Caco-2 (cell line): Measurements from ENCODE around the gene BAIAP3.

GRCh38 chr16:861758-862105 is 61.2 kb upstream of the GNG13 start:
- PRO-cap = no peak
- RRBS = no CpG with 5 or more reads among the region's 16 CpGs

DNA sequence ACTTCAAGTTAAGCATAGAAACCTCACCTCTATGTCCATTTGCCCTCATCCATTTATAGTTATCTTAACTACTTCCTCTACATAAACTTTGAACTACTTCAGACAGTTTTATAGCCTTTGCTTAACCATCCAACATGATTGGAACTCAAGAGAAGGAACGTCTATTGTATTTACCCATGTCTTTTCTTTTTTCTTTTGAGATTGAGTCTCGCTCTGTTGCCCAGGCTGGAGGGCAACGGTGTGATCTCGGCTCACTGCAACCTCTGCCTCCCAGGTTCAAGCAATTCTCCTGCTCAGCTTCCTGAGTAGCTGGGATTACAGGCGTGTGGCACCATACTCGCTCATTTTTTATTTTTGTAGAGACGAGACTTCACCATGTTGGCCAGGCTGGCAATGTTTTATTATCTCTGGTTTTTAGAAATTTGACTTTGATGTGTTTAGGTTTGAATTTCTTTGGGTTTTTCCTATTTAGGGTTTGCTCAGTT is 64.7 kb upstream of the GNG13 start:
- PRO-cap = no peak
- RRBS = no CpG with 5 or more reads among the region's 7 CpGs

DNA sequence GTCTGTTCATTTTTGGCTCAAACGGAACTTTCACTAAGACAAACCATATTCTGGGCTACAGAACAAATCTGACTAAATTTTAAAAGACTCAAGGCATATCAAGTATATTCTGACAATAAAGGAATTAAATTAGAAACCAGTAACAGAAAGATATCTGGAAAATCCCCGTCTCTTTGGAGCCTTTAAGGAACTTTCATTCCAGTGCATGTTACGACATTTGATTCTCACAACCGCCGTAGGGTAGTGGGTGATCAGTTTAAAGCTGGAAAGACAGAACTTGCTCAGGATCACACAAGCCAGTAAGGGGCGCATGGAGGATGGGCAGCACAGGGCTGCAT is 84.9 kb downstream of the LMF1 start:
- PRO-cap = no peak
- RRBS = no CpG with 5 or more reads among the region's 6 CpGs

GRCh38 chr16:988663-989209 is 7.2 kb downstream of the SOX8 start:
- PRO-cap = no peak
- RRBS = 100% methylated on average over 2 of the region's 20 CpGs

GRCh38 chr16:1014532-1015305 is 33.1 kb downstream of the SOX8 start:
- PRO-cap = no peak
- RRBS = 78% methylated on average over 11 of the region's 27 CpGs

GRCh38 chr16:1098625-1099155 is 2.6 kb upstream of the C1QTNF8 start:
- PRO-cap = no peak
- RRBS = 77% methylated on average over 5 of the region's 22 CpGs

DNA sequence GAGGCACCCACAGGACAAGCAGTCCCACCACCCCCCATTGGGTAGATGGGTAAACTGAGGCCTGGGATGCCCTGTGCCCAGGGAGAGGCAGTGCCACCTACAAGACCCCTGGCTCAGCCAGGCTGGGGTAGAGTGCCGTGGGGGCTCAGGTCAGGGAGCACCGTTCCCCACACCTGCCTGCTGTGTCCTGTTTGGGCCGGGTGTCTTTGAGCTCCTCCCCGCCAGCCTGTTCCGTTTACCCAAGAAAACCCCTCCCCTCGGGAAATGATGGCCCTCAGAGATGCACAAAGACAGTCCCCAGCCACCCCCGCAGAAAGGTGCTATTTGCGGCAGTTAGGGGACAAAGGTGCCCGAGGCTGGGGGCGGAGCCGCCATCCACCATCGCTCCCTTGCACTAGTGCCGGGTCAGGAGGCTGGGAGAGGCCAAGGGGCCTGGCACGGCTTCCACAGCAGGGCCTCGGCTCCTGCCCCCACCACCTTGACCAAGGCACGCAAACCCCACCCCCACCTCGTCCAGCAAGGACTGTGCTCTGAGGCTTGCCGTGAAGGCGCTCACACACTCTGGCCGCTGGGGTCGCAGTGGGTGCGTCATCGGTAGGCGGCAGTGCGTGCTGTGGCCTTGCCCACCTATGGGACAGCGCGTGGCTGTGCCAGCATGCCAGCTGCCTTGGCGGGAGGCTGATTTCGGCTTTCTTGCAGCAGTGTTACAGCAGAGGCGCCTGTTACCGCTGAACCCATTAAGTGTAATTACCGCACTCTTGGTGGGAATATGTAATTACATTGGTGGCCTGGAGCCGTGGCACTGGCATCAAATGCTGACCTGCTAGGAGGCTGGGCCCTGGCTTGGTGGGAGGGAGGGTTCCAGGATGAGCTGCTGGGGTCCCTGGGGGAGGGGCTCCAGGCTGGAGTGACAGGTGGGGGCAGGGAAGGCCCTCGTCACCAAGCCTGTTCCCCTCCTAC is 31.9 kb downstream of the TPSG1 start:
- PRO-cap = no peak
- RRBS = no CpG with 5 or more reads among the region's 34 CpGs

DNA sequence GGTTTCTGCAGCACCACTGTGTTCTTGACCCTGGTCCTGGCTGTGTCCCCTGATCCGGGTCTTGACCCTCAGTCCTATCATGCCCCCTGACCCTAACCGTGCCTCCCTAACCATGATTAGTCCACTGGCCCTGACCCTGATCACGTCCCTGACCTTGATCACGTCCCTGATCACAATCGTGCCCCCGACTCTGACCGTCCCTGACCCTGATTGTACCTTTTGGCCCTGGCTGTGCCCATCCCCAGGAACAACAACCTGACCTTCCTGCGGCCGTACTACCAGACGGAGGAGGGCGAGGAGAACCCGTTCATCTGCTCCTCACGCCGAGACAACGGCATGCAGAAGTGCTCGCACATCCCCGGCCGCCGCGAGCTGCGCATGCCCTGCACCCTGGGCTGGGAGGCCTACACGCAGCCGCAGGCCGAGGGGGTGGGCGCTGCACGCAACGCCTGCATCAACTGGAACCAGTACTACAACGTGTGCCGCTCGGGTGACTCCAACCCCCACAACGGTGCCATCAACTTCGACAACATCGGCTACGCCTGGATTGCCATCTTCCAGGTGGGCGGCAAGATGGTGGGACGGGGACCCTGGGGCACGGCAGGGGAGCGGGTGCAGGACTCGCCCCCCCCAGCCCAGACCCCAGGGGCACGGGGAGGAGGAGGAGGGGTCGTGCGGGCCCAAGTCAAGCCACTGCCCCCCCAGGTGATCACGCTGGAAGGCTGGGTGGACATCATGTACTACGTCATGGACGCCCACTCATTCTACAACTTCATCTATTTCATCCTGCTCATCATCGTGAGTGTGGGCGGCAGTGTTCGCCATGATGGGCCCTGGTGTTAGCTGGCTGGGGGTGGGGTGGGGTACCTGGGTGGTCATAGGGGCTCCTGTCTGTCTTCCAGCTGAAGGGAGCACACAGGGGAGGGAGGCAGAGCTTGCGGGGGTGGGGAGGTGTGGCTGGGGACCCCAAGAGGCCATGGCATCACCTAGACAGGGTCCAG is 24.8 kb downstream of the TPSG1 start:
- PRO-cap = no peak
- RRBS = no CpG with 5 or more reads among the region's 49 CpGs

DNA sequence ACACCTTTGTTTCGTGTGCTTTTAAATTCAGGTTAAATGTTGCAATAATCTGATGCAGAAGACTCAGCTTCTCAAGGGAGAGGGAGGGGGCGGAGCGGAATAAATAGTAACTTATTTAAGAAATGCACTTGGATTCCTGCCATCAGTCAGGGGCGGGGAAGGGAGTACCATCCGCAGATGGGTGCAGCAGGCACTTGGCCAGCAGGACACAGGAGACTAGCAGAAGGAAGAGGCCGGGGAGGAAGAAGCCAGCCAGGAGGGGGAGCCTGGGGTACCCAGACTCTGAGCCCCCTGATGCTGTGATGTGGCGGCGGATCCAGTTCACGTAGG is 3.5 kb downstream of the TPSG1 start:
- PRO-cap = no peak
- RRBS = no CpG with 5 or more reads among the region's 9 CpGs

DNA sequence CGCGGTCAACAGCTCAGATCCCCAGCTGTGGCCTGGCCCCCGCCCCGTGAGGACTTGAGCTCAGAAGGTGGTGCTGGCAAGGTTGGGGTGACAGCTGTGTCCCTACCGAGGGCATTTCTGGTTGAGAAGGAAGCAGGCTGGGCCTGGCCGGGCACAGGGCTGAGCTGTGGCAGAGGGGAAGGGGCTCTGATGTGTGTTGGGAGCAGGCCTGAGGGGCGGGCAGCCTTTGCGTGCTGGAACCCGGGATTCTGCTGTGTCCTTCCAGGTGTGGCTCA is 5.0 kb downstream of the UBE2I start:
- PRO-cap = no peak
- RRBS = 91% methylated on average over 4 of the region's 9 CpGs

- PRO-cap = no peak
- RRBS = 37% methylated on average over 8 of the region's 27 CpGs
Observed at GRCh38 chr16:1331532-1332302, 1.7 kb upstream of the BAIAP3 start.

GRCh38 chr16:1333398-1333755 is at the start of gene BAIAP3:
TSS of gene BAIAP3 (plus strand) at chr16:1333645.
- PRO-cap = unidirectional peak, plus-strand start at chr16:1333645
- RRBS = 6% methylated on average over 13 of the region's 46 CpGs

DNA sequence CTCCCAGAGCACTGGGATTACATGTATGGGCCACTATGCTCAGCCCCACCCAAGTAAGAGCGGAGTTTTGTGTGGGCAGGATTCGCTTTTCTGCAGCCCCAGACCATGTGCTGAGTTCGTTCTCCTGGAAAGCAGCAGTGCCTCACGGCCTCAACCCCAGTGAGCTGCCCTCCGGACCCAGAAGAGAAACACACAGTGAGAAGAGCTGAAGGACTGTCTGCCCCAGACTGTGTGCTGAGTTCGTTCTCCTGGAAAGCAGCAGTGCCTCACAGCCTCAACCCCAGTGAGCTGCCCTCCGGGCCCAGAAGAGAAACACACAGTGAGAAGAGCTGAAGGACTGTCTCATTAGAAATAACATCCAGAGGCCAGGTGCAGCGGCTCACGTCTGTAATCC is 12.5 kb downstream of the UNKL start:
- PRO-cap = no peak
- RRBS = no CpG with 5 or more reads among the region's 9 CpGs

- PRO-cap = no peak
- RRBS = 96% methylated on average over 11 of the region's 37 CpGs
Observed at GRCh38 chr16:1460885-1461423, 13.9 kb downstream of the CLCN7 start.

DNA sequence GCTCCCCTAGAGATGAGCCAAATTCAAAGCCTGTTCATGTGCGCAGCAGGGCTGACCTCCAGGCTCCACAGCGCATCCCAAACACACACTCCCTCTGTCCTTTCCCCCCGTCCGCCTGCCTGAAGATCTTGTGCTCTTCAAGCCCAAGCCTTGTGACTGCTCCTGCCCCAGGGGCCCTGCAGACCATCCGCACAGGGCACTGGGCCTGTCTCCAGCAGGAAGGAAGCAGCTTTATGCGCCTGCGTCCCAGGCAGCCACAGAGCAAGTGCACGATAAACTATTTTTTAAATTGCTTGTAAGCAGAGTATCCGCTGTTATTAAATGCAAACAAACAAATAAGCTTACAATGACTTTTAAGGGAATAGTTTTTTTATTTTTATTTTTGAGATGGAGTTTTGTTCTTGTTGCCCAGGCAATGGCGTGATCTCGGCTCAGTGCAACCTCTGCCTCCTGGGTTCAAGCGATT is 2.9 kb downstream of the CLCN7 start:
- PRO-cap = no peak
- RRBS = no CpG with 5 or more reads among the region's 12 CpGs

- PRO-cap = no peak
- RRBS = 94% methylated on average over 2 of the region's 38 CpGs
Observed at GRCh38 chr16:1536789-1537661, 3.6 kb downstream of the TMEM204 start.

GRCh38 chr16:1565396-1565735 is 31.9 kb downstream of the TMEM204 start:
- PRO-cap = no peak
- RRBS = no CpG with 5 or more reads among the region's 6 CpGs

DNA sequence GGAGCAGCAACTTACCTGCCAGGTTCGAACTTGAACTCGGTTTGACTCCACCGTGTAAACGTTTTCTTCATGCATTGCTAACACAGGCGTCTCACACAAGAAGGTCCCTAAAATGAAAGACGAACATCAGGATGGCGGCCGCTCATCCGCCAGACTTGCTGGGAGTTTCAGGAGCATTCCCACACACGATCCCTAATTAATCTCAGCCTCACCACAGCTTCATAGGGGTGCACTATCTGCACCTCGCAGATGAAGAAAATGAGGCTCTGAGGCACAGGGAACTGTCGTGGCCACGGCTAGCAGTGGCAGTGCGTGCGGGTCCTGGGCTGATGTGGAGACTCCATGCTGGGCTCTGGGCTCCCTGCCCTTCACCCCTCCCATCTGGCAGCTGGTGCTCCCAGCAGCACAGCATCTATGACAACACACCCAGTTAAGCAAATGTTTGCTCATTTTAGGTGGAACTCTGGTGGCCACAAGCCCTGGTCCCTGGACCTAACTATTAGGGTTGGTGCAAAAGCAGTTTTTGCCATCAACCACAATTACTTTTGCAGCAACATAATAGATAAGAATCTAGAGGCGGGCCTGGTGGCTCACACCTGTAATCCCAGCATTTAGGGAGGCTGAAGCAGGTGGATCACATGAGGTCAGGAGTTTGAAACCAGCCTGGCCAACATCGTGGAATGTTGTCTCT is 31.0 kb downstream of the IFT140 start:
- PRO-cap = no peak
- RRBS = no CpG with 5 or more reads among the region's 17 CpGs

DNA sequence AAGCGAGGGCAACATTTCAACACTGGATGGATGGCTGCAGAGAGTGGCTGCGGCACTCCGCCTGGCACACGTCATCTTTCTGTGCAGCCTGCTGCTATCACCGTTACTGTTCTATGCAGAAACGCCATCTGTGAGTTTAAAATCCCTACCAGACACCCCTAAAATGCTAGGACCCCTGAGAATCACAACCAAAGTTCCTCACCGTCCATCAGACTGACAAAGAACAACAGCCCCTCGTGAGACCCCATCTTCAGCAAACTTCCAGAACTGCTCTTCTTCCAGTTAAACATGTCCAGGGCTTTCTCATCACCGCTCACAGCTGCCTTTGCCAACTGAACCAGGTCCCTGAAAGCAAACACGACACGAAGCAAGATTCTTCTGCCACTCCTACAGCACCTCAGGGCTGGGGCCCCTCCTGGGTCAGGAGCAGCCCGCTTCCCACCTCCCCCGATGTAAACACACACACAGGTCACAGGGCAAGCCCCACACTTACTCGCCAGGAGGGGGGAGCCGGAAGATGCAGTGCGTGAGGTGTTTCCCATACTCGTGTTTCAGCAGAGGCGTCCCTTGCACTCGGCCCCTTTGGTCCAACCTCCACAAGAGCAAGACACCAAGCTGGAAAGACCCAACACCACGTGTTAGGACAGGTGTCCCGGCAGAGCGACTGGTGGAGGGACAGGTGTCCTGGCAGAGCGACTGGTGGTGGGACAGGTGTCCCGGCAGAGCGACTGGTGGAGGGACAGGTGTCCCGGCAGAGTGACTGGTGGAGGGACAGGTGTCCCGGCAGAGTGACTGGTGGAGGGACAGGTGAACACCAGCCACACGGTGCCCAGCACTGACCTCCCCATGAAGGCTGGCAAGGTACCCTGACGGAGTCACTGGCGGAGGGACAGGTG is 19.6 kb downstream of the IFT140 start:
- PRO-cap = no peak
- RRBS = 91% methylated on average over 4 of the region's 30 CpGs

DNA sequence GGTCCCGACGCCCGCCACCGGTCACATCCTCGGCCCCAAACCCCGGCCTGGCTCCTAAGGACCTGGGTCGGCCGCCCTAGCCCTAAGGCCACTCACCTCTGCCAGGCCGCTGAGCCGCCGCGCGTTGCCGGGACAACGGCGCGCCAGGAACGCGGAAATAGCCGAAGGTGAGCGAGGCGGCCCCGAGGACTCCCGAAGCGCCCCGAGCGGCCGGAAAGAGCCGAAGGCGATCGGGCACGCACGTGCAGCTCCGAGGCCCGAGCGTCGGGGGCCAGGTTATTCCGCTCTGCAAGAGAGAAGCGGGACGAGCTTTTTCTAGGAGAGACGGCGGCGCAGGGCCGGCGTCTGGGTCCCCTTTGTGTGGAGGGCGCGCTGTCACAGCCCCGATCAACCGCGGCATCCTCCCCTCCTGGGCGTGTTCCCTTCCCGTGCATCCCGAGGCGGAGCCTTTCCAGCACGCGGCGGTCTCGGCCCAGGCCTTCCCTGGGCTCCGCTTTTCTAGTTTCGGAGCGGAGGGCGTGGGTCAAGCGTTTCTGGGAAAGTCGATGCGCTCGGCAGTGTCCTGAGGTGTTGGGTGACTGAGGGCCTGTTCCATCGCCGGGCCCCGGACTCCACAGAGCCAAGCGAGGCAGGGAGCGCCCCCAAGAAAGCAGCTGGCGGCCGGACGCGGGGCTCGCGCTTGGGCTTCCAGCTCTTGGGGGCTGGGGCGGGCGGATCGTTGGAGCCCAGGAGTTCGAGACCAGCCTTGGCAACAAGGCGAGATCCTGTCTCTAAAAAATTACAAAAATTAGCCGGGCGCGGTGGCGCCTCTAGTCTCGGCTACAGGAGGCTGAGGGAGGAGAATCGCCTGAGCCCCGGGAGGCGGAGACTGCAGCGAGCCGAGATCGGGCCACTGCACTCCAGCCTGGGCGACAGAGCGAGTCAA is 1.0 kb downstream of the IFT140 start:
- PRO-cap = bidirectional peak, plus-strand start at position 307 of the sequence, minus-strand start at position 100 of the sequence; bidirectional peak, plus-strand start at position 446 of the sequence, minus-strand start at position 469 of the sequence
- RRBS = 2% methylated on average over 36 of the region's 95 CpGs